Metastatic Breast Carcinoma in the Ovary (tissue), 3 donors: ENCODE data around the gene ZSWIM7.

- PRO-cap, 3 experiments: peak in 3 of 3 experiments; most common plus-strand start chr17:15999824 (in 3); most common minus-strand start chr17:15999661 (in 2)
Observed at GRCh38 chr17:15998973-15999879, at the start of gene ZSWIM7. TSS of gene ZSWIM7 (minus strand) at chr17:15999704.

- PRO-cap, 3 experiments: no peak in any of the 3 experiments
Observed at GRCh38 chr17:16040701-16040937, 41.0 kb downstream of the TTC19 start.

DNA sequence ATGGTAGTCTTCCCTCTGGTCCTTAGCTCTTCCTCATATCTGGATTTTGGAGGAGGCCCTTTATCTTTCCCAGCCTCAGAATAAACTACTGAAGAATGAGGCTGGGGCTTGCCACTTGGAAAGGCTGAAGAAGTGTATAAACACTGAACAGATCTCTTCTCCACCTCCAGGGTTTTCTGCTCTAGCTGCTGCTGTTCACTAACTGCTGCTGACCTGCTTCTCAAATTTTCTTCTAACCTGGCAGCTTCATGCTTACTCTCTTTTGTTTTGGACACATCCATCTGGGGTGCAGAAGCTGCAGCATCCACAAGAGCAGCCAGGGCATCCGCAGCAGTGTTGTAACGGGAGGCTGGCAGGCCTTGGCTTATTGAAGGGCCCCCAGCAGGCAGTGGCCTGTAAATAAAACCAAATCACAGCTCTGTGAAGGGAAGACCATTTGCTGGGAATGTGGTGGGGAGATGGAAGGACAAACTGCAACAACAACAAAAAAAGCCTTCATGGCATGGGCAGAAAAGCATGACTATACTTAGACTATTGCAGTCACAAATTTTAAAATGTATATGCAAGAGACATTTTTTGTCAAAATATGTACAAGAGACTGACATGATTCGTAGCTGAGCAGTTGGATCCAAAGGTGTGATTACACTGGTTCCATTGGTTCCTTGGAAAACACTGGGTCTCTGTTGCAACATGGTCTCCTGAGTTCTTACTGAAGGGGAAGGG is 62.0 kb downstream of the TTC19 start:
- PRO-cap, 3 experiments: no peak in any of the 3 experiments

- PRO-cap, 3 experiments: no peak in any of the 3 experiments
Observed at GRCh38 chr17:16297514-16298065, 55.7 kb downstream of the CENPV start.

- PRO-cap, 3 experiments: no peak in any of the 3 experiments
Observed at GRCh38 chr17:16313348-16313995, 39.8 kb downstream of the CENPV start.

DNA sequence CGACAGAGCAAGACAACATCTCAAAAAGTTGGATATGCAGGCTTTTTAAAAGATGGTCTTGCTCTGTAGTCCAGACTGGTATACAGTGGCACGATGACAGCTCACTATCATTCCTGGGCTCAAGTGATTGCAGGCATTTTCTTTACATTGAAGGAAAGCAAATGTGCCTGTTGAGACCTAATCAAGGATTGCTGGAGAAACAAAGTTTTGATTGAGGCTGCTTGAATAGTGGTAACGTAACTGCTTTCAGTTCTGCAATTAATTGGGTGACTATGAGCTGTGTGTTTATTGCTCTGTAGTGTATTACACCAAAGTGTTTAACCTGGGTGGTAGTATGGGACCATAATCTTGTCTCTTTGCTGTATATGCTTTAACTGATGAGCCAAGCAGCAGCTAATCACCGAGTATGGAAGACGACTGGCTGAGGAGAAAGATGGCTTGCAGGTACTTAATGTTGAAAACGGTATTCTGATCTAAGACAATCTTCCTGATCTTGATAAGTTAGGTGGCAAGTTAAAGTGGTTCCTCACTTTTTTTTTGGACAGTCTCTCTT is 2.4 kb downstream of the UBB start:
- PRO-cap, 3 experiments: no peak in any of the 3 experiments

DNA sequence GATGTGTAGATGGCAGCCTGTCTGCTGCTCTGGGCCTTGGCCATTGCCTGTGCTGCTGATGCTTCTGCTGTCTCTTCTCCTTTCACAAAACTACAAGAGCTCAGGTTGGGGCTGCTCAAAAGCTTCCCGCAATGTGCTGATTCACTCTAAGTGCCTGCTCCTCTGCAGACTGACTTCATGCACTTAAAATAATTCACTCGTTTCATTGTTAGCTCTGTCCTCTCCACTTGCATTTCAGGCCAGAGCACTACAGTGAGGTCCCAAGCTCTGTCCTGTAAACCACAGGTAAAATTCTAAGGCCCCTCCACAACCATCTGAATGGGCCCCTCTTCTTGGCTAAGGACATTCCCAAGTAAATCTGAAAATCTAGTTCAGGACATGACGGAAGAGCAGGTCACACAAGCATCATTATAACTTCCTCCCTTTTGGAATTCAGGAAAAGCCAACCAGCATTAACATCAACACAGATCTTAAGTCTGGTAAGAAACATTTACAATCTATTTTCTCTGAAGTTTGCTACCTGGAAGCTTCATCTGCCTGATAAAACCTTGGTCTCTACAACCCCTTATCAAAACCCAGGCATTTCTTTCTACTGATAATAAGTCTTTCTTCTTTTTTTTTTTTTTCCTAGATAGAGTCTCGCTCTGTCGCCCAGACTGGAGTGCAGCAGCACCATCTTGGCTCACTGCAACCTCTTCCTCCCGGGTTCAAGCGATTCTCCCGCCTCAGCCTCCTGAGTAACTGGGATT is 16.0 kb downstream of the UBB start:
- PRO-cap, 3 experiments: no peak in any of the 3 experiments

- PRO-cap, 3 experiments: peak in 3 of 3 experiments; most common plus-strand start chr17:16439037 (in 3)
Observed at GRCh38 chr17:16438883-16439797, 23.8 kb downstream of the TRPV2 start.

- PRO-cap, 3 experiments: peak in 2 of 3 experiments; most common plus-strand start chr17:16441224 (in 2)
Observed at GRCh38 chr17:16440655-16441673, 25.6 kb downstream of the TRPV2 start.

DNA sequence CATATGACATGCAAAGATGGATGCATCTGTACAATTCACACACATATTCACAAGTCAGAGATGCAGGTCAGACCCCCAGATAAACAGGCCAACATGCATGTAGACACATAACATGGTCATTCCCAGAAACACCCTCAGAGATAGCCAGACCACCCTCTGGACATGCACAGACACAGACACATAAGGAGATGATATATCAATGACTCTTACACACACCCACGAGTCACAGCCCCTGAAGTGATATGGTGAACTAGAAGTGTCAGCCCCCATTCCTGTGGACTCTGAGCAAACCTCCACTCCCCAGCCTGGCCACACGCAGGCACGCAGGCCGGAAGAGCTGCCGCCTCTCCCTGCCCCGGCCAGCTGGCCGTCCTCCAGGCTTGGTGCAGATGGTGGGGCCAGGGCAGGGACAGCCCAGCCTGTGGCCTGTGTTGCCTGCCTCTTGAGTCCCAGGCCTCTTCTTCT is 10.3 kb upstream of the MPRIP start:
- PRO-cap, 3 experiments: no peak in any of the 3 experiments

DNA sequence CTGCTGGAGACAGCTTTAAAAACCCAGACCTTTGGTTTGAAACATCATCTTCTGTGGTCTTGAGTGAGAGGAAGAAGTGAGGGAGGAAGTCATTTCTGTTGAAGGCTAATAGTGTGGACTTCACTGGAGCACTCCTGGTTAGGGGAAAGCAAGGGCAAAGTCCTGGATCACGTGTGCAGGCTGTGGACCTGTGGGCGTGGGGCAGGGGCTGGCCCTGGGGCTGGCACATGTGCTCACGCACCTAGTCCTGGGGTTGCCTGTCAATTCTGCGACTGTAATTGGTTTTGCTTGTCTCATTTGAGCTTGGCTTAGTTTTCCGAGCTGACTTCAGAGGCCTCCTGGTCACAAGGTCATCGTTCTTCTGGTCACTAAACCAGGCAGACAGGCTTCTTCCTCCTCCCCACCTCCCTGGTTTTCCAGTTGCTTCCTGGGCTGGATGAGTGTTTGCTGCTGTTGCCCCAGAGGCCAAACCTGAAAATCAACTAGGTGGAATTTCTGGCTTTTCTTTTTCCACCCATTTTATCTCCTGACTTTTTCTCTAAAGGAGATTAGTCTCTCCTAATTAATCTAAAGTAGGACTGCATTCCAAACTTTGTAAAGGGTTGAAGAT is 36.1 kb downstream of the MPRIP start:
- PRO-cap, 3 experiments: peak in 1 of 3 experiments; most common minus-strand start position 363 of the sequence (in 1)

DNA sequence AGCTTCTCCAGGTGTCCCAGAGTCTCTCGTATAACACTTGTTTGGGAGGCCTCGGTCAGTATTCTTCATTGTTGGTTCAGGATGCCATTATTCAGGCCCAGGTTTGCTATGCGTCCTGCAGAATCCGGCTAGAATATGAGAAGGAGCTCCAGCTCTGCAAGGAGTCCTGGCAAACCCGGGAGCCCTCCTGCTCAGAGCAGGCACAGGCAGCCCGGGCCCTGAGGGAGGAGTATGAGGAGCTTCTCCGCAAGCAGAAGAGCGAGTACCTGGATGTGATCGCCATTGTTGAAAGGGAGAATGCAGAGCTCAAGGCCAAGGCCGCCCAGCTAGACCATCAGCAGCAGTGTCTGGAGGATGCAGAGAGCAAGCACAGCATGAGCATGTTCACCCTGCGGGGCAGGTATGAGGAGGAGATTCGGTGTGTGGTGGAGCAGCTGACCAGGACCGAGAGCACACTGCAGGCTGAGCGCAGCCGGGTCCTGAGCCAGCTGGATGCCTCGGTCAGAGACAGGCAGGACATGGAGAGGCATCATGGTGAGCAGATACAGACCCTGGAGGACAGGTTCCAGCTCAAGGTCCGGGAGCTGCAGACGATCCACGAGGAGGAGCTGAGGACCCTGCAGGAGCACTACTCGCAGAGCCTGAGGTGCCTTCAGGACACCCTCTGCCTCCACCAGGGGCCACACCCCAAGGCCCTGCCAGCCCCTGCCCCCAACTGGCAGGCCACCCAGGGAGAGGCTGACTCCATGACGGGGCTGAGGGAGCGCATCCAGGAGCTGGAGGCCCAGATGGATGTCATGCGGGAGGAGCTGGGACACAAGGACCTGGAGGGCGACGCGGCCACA is 38.9 kb downstream of the PLD6 start:
- PRO-cap, 3 experiments: no peak in any of the 3 experiments

DNA sequence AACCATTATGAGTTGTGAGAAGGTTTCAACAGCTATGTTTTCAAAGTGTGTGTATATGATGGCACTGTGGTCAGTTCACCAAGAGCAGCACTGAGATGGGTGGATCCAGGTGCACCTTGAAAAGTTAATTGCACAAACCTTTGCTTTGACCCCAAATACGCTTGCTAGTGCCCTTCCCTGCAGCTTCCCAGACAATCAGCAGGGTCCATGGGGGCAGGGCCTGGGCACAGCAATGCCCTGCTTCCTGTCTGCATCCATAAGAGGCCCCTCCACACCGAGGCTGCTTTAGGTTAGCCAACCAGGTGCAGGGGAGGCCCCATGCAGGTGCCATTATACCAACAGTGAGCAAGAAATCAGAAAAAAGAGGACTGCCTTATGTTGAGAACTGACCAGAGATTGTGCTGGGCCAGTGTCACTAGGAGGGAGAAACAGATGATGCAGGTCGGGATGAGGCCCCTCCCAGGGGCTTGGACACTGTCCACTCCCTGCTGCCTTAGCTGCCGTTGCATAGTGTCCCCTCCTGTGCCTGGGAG is 36.9 kb downstream of the PLD6 start:
- PRO-cap, 3 experiments: no peak in any of the 3 experiments

- PRO-cap, 3 experiments: no peak in any of the 3 experiments
Observed at GRCh38 chr17:17191245-17191862, 14.8 kb downstream of the PLD6 start.

DNA sequence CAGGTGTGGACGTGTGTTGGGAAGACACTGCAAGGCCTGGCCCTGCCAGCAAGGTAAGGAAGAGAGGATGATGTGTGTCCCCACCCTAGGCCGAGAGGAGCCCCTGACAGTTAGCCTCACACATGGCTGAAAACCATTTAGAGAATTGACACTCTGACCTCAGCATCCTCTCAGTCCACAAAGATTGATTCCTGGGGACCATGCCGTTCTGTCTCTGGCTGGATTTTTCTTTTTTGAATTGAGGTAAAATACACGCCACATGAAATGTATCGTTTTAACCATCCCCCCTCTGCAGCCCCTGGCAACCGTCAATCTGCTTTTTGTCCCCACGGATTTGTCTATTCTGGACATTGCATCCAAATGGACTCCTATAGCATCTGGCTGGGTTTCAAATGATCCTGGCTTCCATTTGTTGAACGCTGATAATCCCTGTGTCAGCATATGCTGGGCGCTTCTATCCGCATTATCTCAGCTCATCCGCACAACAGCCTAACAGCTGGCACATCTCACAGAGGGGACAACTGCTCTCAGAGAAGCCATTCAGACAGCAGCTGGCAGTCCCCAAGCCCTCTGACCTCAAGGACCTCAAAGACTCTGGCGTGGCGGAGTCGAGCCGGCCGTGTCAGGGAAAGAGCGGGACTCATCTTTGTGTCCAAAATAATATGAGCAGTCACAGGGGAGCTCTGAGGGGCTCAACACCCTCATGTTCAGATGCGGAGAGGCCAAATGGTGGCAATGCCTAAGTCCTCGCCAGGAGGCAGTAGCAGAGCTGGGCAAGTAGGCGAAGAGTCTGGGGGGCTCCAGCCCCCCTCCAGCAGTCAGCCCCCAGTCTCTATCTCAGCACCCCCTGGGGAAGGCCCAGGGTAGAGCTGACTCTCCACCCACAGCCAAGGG is 82.3 kb downstream of the NT5M start:
- PRO-cap, 3 experiments: no peak in any of the 3 experiments

- PRO-cap, 3 experiments: peak in 1 of 3 experiments; most common minus-strand start chr17:17414012 (in 1)
Observed at GRCh38 chr17:17413761-17414852, 62.7 kb upstream of the MED9 start.

GRCh38 chr17:17415975-17416345 is 60.8 kb upstream of the MED9 start:
- PRO-cap, 3 experiments: no peak in any of the 3 experiments

- PRO-cap, 3 experiments: peak in 1 of 3 experiments; most common plus-strand start chr17:17416697 (in 1); most common minus-strand start chr17:17416577 (in 1)
Observed at GRCh38 chr17:17416346-17417280, 60.2 kb upstream of the MED9 start.

- PRO-cap, 3 experiments: no peak in any of the 3 experiments
Observed at GRCh38 chr17:17420127-17421180, 56.3 kb upstream of the MED9 start.

DNA sequence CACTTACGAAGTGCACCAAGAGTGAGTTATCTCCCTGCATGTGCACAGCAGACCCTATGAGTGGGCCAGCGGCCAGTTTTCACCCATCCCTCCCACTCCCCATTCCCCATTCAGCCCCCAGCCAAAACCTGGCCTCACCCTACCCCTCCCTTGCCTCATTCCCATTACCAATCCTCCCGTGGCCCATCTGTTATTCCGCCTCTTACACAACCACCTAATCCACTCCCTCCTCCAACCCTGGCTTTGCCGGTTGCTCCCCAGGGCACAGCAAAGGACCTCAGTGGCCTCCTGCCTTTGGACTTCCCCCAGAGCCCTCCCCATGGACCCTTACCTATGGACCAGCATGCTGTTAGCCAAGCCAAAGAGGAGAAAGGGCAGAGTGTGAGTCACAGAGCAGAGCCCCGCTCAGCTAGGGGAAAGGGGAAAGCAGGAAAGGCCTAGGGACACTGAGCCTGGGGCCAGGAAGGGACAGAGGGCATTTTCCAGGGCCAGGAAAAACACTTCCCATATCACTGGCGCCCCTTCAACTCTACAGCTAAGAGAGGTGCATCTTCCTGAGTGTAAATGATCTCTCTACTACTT is 10.8 kb downstream of the PEMT start:
- PRO-cap, 3 experiments: no peak in any of the 3 experiments